Urinary bladder (tissue), 3 donors: ENCODE measurements around a stretch of chr3.

DNA sequence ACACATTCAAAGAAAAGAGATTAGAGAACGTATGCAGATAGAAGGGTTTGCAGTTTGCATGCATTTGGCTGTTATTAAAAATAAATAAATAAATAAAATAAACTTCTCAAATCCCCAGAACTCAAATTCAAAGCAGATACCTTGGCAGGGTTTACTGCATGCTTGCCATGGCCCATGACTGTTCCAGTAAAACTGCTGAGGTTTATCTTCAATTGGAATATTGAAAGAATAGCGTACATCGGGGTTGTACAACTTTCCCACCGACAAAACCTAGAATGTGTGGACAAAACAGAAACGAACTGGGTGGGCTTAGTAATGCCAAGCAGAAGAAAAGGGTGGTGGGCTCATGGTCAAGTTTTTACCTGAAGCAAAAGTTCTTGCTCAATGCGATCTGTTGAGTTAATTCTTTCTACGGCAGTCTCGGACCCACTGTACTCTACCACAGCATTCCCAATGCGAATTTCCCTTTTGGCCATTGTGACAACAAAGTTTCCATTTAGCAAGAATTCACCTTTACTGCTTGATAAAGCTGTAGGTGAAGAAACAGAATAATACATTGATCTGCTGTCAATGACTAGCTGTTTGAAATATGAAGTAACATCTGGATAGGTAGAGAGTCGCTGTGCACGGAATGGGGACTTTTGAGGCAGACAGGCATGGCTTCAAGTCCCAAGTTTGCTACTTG, 65.6 kb downstream of the ADAMTS9 start:
- PRO-cap: no peak
- RAMPAGE, long total RNA: no peak

GRCh38 chr3:64685618-64686417, 2.0 kb downstream of the ADAMTS9 start:
- PRO-cap: bidirectional peak, plus-strand start at chr3:64685781, minus-strand start at chr3:64685923; bidirectional peak, plus-strand start at chr3:64686077, minus-strand start at chr3:64685956; bidirectional peak, plus-strand start at chr3:64686223, minus-strand start at chr3:64686252
- RAMPAGE, long total RNA: no peak

DNA sequence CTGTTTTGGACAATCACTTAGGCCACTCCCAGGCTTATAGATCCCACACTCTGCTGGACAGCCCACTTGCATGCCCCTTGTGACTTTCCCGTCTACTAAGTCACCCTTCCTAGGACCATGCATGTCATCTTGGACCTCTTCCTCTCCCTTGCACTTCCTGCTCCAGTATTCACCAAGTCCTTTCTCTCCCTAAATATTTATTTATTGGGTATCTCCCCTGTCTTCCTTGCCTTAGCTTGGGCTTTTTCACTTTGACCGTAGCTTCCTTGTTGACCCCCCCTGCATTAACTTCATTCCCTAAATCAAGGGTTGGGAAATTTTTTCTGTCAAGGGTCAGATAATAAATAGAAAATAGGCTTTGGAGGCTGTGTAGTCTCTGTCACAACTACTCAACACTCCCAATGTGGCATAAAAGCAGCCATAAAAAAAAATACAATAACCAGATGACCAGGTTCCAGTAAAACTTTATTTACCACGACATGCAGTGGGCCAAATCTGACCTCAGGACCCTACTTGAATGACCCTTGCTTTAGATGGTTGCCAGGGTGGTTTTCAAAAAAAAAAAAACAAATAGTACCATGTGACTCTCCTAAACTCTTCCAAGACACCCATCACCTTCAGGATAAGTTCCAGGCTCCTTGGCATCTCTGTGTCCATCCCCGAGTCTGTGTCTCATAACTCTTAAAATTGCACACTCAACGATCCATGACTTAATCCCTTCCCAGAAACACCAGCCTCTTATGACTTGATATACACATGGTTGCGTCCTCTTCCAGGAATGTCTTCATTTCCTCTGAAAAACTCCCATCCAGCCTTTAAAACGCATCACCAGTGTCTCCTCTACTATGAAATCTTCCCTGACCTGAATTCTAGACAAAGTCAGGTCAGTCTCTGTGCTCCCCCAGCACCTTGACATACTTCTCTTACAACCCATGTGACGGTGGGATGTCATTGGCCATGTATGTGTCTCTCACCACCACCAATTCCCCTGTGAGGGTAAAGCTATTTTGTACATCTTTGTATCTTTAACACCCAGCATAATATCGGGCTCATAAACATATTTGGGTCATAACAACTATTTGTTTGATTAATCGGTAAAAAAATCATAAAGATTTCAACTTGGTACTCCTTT, 449.1 kb downstream of the MAGI1 start:
- PRO-cap: no peak
- RAMPAGE, long total RNA: no peak

GRCh38 chr3:65948740-65949678, 89.7 kb downstream of the MAGI1 start:
- PRO-cap: unidirectional peak, minus-strand start at chr3:65949264
- RAMPAGE, long total RNA: no peak

DNA sequence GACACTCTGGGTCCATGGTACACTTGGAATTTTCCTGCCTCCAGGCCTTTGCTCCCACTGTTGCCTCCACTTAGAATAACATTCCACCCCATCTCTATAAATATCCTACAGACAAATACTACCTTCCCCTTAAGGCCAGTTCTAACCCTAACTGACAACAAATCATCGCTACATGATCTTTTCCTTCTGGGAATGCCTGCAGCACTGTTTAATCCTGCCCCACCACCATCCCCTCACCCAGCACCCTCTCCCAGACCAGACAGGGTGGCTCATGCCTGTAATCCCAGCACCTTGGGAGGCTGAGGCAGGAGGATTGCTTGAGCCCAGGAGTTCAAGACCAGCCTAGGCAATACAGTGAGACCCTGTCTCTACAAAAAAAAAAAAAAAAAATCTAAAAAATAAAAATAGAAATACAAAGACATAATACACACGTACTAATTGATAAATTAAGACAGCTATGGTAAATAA, 23.9 kb downstream of the MAGI1 start:
- PRO-cap: no peak
- RAMPAGE, long total RNA: no peak

DNA sequence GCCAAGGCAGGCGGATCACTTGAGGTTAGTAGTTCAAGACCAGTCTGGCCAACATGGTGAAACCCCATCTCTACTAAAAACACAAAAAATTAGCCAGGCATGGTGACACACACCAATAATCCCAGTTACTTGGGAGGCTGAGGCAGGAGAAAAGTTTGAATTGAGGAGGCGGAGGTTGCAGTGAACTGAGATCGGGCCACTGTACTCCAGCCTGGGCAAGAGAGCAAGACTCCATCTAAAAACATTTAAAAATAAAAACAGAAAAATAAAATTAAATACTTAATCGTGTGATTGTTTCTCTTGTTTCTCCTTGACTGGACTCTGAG, 21.8 kb upstream of the MAGI1 start:
- PRO-cap: no peak
- RAMPAGE, long total RNA: no peak

DNA sequence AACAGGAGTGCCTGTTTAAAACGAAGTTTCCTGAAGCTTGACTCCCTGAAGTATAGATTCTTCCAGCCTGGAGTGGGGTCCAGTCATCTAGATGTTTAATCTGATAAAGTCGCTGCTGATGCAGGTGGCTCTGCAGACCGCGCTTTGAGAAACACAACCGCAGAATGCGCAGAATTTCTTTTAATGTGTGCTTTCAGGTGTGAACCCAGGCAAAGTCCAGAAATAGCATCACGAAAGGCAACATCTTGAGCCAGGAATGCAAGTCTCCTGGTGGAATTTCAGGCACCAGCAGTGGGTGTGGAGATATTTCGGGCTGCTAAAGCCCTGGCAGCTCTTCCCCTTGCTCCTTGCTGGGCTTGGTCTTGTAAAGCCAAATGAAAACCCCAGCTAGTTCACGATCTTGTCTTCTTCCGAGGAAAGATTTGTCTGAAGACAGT, 67.4 kb upstream of the SLC25A26 start:
- PRO-cap: no peak
- RAMPAGE, long total RNA: no peak

DNA sequence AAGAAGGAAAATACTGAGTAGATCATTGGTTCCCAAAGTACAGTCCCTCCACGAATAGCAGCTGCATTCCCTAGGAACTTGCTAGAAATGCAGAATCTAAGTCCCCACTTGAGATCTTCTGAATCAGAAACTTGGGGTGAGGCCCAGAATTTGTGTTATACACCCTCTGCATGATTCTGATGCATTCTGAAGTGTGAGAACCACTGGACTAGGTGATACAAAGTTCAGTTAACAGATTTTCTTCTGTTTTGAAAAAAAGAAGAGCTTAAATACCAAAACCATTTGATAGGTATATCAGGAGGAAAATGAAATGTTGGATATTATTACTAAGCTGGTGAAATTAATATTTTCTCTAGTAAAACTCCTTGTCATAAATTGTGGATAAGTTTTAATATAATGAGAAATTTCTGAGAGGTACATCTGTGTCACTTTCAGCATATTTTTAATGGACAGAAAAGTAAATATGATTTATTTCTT, 77.2 kb downstream of the SLC25A26 start:
- PRO-cap: no peak
- RAMPAGE, long total RNA: no peak

- PRO-cap: no peak
- RAMPAGE, long total RNA: no peak
Observed at GRCh38 chr3:66377696-66378370, 123.0 kb downstream of the LRIG1 start.

- PRO-cap: no peak
- RAMPAGE, long total RNA: no peak
Observed at GRCh38 chr3:66385972-66386537, 114.8 kb downstream of the LRIG1 start.

DNA sequence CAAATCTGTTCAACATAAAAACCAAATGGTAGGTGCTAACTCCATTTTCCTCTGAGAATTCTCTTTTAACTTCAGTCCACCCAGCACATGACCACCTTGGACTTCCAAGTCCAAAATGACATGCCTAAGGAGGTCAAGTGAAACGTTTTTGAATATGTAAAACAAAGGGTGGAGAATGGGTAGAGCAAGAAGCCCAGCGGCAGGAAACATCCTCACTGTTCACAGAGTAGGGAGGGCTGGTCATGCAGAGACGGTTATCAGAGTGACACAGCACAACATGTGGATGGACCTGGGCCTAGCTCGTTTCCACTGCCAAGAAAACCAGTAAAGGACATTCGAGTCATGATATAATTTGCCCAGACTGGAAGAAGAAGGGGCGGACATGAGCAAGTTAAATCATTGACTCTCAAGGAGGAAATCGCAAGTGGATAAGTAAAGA, 89.4 kb downstream of the LRIG1 start:
- PRO-cap: no peak
- RAMPAGE, long total RNA: no peak

GRCh38 chr3:66418248-66419109, 82.3 kb downstream of the LRIG1 start:
- PRO-cap: no peak
- RAMPAGE, long total RNA: no peak

DNA sequence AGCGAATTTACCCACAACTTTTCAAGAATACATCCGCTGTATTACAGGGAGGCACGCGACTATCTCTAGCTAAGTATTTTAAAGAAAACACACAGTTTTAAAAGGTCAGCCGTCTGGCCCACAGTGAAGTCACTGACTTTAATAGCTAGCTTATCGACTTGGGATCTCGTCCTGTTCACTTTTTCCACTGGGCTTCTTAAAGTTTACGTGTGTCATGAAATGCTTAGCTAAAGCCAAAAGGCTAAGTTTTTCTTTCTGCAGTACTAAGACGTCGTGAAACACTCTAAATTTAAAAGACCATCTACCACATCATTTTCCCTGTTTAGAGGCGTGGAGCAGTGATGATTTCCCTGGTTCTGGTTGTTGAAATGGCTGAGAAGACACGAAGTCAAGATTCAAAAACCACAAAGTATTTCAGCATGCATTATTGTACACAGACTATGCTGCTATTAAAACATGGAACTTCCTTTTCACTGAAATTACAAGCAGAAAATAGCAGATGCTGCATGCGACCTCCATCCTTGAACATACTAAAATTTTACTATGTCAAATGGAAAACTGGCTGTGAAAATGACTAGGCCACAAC, 27.1 kb downstream of the LRIG1 start:
- PRO-cap: no peak
- RAMPAGE, long total RNA: no peak

DNA sequence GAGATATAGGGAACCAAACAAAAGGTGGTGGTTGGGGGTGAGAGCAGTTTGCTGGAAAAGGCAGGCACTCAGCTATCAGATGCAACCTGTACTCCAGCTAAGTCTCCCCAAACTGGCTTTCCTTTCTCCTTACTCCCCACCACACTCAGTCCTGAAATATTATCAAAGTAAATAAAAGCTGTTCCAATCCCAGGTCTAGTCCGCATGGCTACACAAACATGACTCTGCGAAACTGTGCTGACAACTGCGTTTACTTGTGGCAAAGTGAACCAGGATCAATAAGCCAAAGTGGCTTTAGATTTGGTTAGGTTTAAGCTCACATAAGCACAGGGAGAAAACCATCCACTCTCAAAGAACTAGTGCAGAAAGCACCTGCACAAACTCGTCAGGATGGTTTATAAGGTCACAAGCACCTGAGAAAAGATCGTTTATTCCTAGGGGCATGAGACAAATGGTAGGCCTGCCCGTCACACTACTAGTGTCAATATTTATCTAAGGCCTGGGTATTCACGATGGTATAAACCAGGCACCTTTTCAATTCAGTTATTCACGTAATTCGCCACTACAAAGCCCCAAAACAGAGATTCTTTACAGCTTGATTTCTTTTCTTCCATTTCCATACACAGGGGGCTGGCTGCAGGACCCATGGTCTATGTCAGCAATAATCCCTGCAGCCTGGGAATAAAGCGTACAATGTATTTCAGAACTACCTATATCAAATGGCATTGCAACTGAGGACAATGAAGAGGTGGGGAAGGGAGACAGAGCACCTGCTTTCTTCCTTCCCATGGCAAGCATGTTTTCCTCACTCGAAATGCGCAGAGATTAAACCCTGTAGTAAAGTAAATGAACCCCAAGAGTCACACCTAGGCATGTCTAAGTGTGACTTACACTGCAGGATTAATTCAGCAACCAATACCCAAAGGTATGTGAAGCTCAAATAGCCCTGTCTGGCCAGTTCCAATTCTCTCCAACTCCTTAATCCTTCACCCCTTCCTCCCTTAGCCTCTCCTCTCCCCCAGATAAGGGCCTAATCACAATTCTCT, 25.1 kb downstream of the LRIG1 start:
- PRO-cap: no peak
- RAMPAGE, long total RNA: no peak

DNA sequence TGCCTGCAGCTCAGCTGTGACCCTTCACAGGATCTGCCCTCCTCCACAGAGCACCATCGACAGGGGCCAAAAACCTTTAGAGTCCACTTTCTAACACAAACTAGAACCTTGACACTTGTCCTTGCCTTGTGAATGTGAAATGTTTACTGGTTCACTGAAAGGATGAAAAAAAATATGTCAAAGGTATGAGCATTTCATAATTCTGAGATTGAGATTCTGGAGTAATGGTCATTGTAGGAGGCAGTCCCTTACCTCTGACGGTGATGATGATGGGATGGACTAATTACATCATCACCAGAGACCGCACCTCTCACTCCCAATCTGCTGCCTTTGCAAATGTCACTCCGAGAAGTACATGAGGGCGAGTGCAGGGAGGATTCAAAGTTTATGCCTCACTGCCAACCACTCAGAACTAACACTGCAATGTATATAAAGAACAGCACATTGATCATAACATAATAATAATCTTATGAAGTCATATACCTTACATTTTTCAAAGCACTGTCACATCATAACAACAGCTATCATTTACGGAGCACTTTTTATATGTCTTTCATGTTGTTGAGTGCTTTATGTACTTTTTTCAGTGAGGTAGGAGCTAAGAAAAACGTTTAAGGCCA, 4.6 kb upstream of the LRIG1 start:
- PRO-cap: no peak
- RAMPAGE, long total RNA: no peak

DNA sequence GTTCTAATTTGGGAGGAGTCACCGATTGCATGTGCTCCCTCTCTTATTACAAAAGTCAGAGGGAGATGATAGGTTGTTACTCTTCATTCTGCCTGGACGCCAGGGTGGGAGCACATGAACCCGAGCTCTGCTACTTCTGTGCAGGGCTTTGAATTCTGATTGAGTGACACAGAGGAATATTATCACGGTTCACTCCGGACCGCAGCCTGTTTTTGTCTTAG, 36.9 kb upstream of the LRIG1 start:
- PRO-cap: no peak
- RAMPAGE, long total RNA: no peak

- PRO-cap: no peak
- RAMPAGE, long total RNA: no peak
Observed at GRCh38 chr3:66988952-66989730, 9.0 kb upstream of the KBTBD8 start.

GRCh38 chr3:67567134-67567352, 87.4 kb downstream of the SUCLG2 start:
- PRO-cap: no peak
- RAMPAGE, long total RNA: no peak

- PRO-cap: no peak
- RAMPAGE, long total RNA: no peak
Observed at GRCh38 chr3:67947975-67948566, 56.0 kb upstream of the TAFA1 start.

DNA sequence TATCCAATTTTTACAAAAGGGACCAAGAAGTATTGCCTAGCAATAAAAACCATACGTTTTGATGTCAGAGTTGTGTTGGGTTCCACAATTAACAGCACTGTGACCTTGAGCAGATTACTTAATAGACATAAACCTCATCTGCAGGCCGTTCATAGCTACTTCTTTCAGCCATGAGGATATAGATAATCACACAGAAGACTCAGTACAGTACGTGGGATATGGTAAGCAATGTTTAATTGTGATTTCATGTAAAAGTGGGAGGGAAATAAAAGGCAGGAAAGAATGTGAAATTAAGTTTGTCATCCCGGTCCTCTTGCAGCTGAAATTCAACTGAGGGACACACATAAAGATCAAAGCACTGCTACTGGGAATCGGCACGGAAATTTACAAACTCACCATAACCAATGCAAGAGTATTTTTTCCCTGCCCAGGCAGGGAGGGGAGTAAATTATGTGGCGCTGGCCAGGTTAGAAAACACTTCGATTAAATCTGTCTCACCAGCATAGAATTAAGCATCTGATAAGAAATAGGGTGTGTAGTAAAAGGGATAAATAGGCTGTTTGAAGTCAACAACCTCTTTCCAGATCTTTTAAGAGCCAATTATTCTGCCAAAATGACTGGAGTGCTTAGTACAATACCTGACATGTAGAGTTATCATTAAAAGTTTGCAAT, 1.0 kb downstream of the UBA3 start:
- PRO-cap: no peak
- RAMPAGE, long total RNA: no peak